GM06990 (cell line): Measurements from ENCODE around the genes TUBB8B and THOC1.

GRCh38 chr18:49331-50054, at the start of gene TUBB8B:
TUBB8B (minus strand) TSS chr18:49615.
- RRBS: 86% methylated on average over 2 of the region's 36 CpGs

GRCh38 chr18:160053-160368, 1.7 kb downstream of the USP14 start:
- RRBS: no CpG with 5 or more reads among the region's 12 CpGs

GRCh38 chr18:267185-267915, 497 bp downstream of the THOC1 start:
- RRBS: 3% methylated on average over 12 of the region's 29 CpGs

- RRBS: 7% methylated on average over 2 of the region's 39 CpGs
Observed at GRCh38 chr18:267916-268335, at the start of gene THOC1. THOC1 (minus strand) TSS chr18:268047.

- RRBS: no CpG with 5 or more reads among the region's 23 CpGs
Observed at GRCh38 chr18:456112-457106, 44.1 kb downstream of the COLEC12 start.

DNA sequence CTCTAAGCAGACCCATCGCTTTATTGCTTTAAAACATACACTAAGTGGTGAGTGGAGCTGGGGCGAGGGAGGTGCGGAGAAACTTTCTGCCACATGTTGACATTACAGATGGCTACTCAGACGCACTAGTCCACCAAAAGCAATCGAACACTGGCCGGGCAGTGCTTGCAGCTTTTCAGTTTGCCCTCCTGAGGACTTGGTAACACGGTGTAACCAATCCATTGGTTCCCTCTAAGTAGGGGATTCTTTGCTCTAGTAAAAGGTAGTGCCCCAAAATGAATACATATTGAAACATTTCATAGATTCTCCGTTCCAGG, 954 bp upstream of the COLEC12 start:
- RRBS: no CpG with 5 or more reads among the region's 8 CpGs

DNA sequence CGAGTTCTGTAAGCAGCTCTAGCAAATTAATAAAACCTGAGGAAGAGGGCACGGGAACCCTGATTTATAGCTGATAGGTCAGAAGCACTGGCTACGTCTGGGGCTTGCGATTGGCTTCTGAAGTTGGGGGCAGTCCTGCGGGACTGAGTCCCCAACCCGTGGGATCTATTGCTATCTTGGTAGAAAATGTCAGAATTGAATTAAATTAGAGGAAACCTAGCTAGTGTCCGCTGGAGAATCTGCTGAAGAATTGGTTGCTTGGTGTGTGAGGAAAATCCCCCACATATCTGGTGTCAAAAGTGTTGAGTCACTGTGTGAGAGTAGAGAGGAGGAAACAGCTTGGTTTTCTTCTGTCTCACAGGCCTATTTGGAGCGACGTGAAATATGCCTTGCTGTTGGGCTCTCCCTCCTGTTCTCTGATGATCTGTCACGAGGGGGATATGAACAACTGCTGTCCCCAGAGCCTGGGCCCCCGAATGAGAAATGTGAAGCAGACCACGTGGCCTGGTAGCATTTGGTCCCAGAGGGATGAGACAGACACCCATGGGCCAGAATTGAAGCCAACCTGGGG, 18.4 kb upstream of the COLEC12 start:
- RRBS: no CpG with 5 or more reads among the region's 12 CpGs

GRCh38 chr18:681301-681847, 23.9 kb downstream of the TYMS start:
- RRBS: no CpG with 5 or more reads among the region's 8 CpGs

DNA sequence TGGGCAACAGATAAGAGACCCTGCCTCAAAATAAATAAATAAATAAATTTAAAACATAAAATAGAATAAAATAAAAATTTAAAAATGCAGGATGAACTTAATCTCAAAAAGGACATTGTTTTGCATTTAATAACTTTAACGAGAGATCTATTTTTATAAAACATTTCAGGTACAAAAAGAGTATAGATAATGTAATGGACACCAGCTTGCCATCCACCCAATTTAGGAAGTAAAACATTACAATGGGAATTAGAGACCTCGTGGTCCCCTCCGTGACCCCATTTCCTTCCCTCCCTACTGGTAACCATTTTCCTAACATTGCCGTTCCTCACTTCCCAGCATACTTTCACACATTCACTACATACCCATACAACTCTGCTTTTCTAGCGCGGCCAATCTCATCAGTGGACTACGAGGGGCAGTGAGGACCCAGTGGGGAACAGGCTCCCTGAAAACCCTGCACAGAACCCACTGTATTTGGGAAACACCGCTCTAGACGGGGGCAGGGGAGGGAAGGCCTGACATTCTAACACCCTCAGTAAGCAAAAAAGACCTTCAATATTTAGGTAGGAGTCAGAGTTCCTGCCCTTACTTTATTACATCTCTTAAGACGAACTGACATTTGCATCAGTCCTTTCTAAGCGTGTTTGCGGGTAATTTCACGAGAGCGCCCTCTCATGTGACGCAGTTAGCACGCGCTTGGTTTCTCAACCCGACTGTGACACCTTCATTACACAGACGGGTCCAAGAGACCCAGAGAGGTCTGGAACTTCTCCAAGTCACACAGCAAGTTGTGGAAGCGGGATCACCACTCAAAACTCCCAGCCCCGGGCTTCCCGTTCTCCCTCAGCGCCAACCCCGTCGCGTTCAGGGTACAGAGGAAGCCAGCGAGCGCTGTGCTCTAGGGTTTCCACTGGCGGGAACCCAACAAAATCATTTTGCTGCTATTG, 1.0 kb downstream of the ENOSF1 start:
- RRBS: no CpG with 5 or more reads among the region's 29 CpGs

DNA sequence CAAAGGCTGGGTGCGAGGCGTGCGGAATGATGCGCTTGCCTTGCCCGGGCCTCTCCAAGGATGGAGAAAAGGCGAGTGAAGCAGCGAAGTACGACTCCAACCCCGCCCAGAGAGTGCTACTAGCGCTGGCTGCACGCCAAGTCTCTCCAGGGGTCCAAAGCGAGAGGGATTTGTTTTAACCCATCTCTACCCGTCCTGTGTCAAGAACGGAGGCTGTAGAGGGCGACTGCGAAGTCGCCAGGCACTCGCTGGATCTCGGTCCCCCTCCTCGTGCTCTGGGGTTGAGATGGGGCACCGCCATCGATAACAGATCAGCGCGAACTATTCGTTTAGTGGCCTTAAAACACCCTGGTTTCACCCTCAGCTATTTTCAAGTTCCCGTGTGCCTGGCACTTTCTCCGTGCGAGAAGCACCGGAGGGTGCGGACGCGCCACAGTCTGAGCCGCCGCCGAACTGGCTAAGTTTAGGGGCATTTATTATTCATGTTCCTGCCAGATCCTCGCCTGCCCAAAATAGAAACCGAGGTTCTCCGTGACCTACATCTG, 2.0 kb downstream of the ADCYAP1 start:
- RRBS: 62% methylated on average over 5 of the region's 38 CpGs

GRCh38 chr18:2127407-2127787, 443.9 kb downstream of the METTL4 start:
- RRBS: no CpG with 5 or more reads among the region's 1 CpG

DNA sequence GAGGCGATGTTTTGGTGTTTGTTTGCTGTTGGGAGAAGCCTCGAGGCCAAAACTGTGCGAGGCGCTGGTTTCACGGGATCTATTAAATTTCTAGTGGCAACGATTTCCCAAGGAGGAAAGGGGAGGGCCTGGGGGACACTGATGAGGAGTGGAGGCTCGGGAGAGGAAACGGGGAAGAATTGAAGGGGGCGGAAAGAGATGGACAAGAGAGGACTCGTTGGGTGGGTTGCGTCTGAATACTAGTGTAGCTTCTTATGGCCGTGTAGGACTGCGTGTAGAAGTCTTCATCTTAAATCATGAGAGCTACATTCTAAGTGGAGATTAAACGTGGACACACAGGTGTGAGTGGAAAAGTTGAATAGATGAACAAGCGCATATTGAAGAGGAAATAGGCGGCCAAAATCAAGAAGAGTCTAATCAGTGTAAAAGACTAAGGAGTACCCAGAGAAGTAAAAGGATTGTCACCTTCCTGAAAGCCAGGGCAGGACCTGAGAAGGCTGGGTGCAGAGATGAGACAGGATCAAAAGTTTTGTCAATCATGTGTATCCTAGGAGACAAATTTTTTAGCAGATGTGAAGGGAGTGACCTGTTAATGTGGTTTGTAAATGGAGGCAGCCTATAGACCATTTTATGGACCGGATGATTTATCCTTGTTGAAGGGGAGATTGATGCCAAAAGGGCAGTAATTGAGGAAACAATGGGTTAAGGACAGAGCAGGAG, 578 bp downstream of the NDC80 start:
- RRBS: no CpG with 5 or more reads among the region's 17 CpGs

DNA sequence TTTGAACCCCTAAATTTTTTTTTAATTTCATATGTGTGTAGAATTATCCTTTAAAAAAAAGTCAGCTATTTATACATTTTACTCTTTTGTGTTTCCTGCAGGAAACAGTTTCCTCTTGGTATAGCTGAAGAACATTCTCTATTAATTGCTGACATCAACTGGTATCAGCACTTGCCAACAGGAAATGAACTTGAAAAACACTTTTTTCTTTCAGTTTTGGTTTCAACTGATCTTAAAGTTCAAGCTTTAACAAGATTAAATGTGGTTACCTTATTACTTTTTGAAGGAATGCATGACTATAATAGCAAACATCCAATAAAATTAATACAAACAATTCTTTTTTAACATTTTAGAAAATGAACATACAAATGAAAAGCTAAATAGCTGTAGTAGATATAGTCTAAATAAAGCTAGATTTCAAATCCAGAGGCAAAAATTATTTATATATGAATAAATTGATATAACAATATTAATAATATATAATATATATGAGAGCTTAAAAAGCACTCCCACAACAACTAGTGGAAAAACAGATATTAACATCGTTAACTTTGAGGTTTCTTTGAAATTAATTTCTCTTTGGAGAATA, 34.4 kb downstream of the NDC80 start:
- RRBS: no CpG with 5 or more reads among the region's 1 CpG

GRCh38 chr18:2720930-2721191, 65.3 kb downstream of the SMCHD1 start:
- RRBS: no CpG with 5 or more reads among the region's 3 CpGs

GRCh38 chr18:2726360-2727076, 71.0 kb downstream of the SMCHD1 start:
- RRBS: no CpG with 5 or more reads among the region's 2 CpGs

- RRBS: no CpG with 5 or more reads among the region's 10 CpGs
Observed at GRCh38 chr18:2853220-2853620, 6.4 kb downstream of the EMILIN2 start.

DNA sequence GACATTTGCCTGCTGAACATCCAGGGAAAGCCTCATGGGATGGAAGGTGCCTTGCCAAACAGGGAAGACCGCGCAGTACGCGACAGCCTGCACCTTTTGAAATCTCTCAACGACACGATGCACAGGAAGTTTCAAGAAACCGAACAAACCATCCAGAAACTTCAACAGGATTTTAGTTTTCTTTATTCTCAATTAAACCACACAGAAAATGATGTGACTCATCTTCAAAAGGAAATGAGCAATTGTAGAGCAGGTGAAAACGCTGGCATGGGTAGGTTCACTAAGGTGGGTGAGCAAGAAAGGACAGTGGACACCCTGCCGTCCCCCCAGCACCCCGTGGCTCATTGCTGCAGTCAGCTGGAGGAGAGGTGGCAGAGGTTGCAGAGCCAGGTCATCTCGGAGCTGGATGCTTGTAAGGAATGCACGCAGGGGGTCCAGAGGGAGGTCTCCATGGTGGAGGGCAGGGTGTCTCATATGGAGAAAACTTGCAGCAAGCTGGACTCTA, 45.0 kb downstream of the EMILIN2 start:
- RRBS: no CpG with 5 or more reads among the region's 12 CpGs

DNA sequence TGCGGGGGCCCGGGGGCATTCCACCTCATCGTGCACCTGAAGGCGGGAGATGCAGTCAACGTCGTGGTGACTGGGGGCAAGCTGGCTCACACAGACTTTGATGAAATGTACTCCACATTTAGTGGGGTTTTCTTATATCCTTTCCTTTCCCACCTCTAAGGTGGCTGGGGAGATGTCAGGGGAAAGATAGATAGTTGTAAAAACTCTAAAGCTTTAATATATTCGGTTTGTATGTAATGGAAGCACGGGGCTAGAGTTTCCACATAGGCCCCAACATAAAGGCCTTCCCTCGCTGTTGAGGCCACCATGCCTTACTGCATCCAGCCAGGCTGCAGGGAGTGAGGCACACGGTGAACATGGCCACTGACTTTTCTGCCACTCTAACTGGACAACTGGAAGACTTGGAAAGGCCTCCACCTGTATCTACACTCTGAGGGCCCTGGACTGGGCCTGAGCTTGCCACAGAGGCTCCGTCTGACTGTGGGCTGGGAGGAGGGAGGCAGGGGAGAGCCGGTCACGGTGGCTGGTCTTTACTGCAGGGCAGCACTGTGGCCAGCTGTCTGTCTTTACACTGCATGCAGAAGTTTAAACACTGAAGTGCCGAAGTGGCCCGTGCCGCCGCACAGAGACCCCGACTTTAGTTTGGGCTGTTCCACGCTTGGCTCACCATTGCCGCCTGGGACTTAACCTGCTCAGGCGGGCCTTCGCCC, 66.6 kb downstream of the EMILIN2 start:
- RRBS: no CpG with 5 or more reads among the region's 22 CpGs

GRCh38 chr18:2916125-2916889, 69.5 kb downstream of the EMILIN2 start:
- RRBS: no CpG with 5 or more reads among the region's 8 CpGs

- RRBS: no CpG with 5 or more reads among the region's 6 CpGs
Observed at GRCh38 chr18:2961733-2962341, 51.1 kb downstream of the LPIN2 start.